SK-MEL-5 (cell line): ENCODE data around the genes PFKFB3 and ITIH5.

RAMPAGE:
- cytosol, long total RNA = no peak
- long total RNA = no peak
- nucleus, long total RNA = no peak
Observed at GRCh38 chr10:6108373-6108812, 19.6 kb downstream of the RBM17 start.

GRCh38 chr10:6109938-6110327 lies 21.1 kb downstream of the RBM17 start:
RAMPAGE:
- cytosol, long total RNA = no peak
- long total RNA = no peak
- nucleus, long total RNA = no peak

DNA sequence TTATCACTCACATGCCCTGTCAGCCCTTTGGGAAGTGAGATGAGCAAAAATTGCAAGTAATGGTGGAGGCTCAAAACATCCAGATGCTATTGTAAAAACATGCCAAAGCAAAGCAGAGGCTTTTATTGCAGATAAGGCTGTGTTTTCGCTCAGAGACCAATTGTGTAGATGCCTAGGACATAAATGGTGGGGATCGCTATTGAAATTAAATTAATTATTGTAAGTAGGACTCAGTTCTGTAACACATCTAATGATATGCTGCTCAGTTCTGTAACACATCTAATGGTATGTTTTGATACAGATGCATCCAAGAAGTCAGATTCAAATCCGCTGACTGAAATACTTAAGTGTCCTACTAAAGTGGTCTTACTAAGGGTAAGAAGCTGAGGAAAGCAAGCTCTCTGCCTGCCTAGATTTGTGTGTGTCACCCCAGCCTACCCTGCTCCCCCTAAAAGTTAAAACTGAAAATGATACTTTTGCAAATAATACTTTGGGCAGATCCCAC lies 24.4 kb downstream of the RBM17 start:
RAMPAGE:
- cytosol, long total RNA = no peak
- long total RNA = no peak
- nucleus, long total RNA = no peak

GRCh38 chr10:6114612-6115267 lies 25.9 kb downstream of the RBM17 start:
RAMPAGE:
- cytosol, long total RNA = no peak
- long total RNA = no peak
- nucleus, long total RNA = no peak

DNA sequence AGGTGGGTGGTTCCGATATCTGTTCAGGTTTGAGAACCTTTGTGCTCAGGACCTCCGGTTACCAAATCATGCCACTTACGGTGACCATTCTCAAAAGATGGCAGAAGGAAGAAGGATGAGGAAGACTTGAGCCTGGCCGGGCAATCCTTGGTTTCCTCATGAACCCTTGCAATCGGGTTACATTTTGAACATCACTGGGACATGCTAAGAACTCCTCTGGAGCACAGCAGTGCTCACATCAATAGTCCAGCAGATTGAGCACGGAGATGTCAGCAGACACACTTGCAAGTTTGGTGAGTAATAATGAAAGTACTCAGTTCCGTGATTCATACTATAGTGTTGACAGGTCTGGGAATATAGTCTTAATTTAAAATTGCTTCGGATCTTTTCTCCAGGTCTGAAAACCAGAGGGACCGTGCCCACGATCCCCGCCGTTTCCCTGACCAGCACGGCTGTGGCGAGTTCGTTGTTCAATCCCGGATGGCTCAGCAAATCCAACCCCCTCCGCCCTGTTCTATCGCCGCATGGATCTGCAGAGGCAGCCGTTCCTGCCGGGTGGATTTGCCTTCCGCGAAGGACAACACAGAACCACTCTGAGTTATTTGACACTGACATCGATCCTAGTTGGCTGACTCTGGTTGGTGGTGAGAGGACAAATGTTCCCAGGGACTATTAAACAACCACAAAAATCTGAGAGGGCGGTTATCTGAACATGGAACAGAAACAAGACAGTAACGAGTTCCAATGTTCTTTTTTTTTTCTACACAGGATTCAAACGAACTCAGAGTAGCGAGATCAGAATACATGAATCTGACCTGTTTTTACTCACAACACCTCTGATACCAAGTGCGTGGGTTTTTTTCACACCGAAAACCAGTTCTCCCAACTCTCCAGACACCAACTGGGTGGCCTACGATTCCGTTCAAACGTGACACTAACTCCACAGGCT lies 52.5 kb downstream of the RBM17 start:
RAMPAGE:
- cytosol, long total RNA = no peak
- long total RNA = no peak
- nucleus, long total RNA = no peak

DNA sequence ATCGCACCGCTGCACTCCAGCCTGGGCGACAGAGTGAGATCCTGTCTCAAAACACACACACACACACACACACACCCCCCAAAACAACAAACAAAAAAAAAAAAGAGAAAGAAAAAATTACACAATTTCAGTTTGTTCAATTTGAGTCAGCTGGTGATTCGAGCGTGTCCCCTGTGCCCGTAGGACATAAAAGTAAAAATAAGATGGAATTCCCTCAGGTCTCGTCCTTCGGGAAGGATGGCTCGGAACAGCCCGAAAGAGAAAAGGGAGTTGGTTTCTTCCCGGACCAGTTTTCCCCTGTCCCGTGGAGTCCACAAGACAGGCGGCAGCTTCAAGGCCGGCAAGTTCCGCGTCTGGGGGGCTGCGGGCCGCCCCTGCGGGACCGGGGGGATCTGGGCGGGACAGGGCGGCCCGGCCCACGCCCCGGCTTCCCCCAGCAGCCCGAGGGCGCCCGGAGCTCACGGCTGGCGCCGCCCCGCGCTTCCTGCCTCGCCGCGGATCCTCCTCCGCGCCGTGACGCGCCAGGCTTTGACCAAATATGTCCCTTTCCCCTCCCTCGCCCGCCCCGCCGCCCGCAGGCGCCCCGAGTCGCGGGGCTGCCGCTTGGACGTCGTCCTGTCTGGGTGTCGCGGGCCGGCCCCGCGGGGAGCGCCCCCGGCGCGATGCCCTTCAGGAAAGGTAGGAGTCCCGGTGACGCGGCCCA lies 55.7 kb downstream of the RBM17 start:
RAMPAGE:
- cytosol, long total RNA = no peak
- long total RNA = no peak
- nucleus, long total RNA = no peak

RAMPAGE:
- cytosol, long total RNA = no peak
- long total RNA = no peak
- nucleus, long total RNA = no peak
Observed at GRCh38 chr10:6175156-6176179, 27.3 kb upstream of the PFKFB3 start.

GRCh38 chr10:6182182-6183032 lies 20.3 kb upstream of the PFKFB3 start:
RAMPAGE:
- cytosol, long total RNA = no peak
- long total RNA = no peak
- nucleus, long total RNA = no peak

DNA sequence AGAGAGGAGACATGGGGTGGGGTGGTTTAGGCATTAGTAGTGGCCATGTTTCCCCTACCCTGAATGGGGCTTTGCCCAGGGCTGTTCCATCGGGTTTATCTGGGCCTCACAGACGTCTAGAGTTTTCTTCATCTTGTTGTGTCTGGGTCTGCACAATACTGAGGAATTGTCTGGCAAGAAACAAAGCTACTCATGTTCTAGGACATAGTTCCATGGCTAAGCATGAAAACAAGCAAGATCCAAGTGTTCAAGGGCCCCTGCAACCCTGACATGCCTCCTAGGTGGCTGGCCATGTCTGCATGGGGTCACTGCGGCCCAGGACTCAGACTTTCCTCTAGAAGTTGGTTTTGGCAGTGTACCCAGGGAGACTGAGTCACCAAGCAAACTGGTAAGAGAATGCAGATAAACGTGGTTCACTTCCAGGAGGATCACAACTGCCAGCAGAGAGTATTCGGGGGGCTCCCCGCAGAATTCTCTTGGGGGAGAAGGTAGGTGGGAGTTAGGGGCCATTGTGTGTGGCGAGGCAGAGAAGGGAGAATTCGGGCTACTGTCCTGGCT lies 7.4 kb upstream of the PFKFB3 start:
RAMPAGE:
- cytosol, long total RNA = no peak
- long total RNA = no peak
- nucleus, long total RNA = no peak

RAMPAGE:
- cytosol, long total RNA = no peak
- long total RNA = no peak
- nucleus, long total RNA = no peak
Observed at GRCh38 chr10:6202559-6203465, at the start of gene PFKFB3. PFKFB3 (plus strand) TSS chr10:6202932.

DNA sequence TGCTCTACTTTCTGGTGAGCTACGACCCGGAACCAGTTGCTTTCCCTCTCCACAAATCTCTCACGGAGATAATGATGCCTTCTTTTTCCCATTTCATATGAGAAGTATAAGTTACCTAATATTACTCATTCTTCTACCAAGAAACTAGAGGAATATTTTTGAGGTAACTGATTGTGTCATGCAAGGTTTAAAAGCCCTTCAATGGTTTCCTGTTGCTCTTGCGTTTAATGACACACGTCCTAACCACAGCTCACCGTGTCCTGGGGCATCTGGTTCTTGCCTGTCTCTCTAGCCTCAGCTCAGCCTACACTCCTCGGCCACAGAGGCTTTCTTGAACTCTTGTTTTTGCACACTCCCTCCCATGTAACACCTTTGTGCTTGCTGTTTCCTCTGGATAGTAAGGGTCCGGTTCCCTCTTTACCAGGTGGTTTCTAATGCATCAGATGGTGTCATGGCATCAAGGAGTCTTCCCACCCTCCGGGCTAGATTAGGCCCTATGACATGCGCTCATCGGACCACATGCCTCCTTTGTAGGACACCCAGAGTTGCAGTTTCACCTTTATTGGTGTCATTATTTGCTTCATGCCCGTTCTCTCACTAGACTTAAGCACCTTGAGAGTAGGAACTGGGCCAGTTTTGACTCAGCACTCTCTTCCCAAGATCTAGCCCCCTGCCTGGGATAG lies 67.6 kb downstream of the PFKFB3 start:
RAMPAGE:
- cytosol, long total RNA = no peak
- long total RNA = no peak
- nucleus, long total RNA = no peak

DNA sequence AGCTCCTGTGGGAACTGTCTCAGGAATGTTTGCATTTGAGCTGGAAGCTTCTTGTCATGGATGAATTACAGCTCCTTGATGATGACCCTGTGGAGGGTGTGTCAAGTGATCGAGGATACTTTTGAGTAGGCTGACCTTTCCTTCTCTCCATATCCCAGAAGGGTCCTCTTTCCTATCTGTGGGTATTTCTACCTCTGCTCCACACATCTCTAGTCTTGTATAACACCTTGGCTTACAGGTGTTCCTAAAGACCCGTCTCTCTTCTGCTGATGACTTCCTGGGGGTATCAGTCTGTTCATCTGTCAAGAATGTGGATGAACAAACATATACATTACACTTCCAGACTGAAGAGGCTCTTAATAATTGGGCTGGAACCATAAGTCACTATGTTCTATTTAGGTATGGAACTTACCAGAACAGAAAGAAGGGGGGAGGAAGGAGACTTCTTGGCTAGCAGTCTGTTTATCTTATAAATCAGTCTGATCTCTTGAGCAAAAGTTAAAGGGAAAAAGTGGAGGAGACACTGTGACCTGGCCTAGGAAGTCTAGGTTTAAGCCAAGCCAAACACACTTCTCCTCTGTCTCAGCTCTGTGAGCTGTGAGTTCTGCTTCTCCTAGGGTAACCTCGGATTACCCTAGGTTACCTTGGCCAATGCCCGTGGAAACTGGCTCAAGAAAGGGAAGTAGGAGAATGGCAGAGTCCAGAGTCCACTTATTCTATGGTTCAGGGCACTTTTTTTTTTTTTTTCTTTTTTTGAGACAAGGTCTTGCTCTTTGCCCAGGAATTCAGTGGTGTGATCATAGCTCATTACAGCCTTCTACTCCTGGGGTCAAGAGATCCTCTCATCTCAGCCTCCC lies 95.1 kb downstream of the PFKFB3 start:
RAMPAGE:
- cytosol, long total RNA = no peak
- long total RNA = no peak
- nucleus, long total RNA = no peak

GRCh38 chr10:6354095-6354868 lies 151.6 kb downstream of the PFKFB3 start:
RAMPAGE:
- cytosol, long total RNA = no peak
- long total RNA = no peak
- nucleus, long total RNA = no peak

DNA sequence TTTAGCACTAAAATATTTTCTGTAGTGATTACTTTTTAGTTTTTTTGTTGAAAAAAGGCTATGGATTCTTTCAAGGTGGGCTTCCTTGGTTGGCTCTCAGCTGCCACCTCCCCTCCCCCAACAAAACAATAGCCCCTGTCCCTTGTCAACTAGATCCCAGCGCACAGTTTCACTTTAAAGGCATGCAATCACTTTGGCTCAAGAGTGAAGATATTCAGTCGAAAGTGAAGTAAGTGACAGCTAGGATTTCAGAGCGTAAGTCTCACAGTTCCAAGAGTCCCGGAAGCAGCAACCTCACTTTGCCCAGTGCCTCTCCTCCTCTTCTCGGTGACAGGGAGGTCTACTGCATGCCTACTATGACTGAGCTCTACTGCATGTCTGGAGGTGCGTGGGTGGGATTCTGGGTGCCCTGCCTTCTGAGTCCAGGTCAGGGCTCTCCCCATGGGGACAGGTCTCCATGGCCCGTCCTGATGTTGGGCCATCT lies 17.1 kb downstream of the PRKCQ start:
RAMPAGE:
- cytosol, long total RNA = no peak
- long total RNA = no peak
- nucleus, long total RNA = no peak

GRCh38 chr10:6579125-6579811 lies 808 bp downstream of the PRKCQ start:
RAMPAGE:
- cytosol, long total RNA = no peak
- long total RNA = no peak
- nucleus, long total RNA = no peak

DNA sequence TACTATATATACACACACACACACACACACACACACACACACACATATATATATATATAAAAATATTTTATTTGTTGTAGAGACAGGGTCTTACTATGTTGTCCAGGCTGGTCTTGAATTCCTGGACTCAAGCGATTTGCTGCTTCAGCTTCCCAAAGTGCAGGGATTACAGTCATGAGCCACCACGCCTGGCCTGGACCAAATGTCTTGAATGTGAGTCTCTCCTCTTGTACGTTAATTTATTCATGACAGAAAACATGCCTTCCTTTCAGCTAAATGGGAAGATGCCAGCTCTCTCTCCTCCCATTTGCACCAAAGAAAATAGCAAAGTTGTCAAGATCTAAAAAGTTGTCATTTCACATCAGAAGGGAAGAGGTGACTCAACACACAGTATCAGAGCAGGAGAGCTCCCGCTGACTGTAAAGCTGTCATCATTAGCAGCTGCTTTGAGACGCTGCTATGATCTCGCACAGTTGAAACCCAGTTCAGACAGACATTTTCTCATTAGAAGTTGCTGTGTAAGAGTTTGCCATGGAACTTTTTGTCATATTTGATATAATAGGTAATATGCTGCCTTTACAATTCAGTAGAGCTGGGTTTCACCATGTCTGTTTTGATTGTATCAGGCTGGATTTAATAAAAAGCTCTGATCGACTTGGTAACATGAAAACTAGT lies 224.3 kb downstream of the SFMBT2 start:
RAMPAGE:
- cytosol, long total RNA = no peak
- long total RNA = no peak
- nucleus, long total RNA = no peak

DNA sequence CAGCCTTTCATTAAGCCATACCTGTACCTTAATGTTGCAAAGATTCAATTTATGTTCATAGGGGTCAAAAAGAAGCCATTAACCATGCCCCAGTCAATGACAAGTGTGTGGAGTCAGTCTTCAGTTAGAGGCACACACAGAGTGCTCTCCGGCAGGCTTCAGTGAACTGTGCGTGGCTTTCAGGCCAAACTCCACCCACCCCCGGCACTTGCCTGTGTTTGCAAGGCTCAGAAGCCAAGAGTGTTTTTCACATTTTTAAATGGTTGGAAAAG lies 104.8 kb downstream of the SFMBT2 start:
RAMPAGE:
- cytosol, long total RNA = no peak
- long total RNA = no peak
- nucleus, long total RNA = no peak

RAMPAGE:
- cytosol, long total RNA = no peak
- long total RNA = no peak
- nucleus, long total RNA = no peak
Observed at GRCh38 chr10:7417847-7418189, 7.0 kb upstream of the SFMBT2 start.

DNA sequence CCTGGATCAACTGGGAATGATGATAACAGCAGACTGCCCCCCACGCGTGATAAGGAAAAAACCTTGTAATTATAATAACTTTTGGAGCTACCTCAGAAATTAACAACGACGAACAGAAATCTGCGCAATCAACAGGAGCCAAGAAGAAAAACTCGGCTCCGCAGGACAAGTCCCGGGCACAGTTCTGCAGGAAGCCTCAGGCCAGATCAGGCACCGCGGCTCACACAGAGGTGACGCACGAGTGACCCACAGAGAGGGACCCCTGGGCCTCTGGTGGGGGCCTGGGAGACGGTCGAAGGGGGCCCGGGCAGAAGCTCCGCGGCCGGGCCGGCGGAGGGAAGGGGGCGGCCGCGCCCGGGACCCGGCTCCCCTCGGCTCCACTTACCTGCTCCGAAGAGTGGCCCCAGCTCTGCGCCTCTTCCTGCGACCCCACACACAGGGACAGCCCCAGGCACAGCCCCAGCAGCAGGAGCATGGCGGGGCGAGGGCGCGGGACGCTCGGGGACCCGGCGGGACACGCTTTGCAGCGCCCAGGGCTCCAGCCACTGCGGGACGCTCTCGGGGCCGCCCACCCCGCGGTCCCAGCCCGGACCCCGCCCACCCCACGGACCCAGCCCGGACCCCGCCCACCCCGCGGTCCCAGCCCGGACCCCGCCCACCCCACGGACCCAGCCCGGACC lies at the start of gene ITIH5:
ITIH5 (minus strand) TSS at position 549 of the 680 bp plus-strand sequence.
RAMPAGE:
- cytosol, long total RNA = start-site peak on the minus strand centred at position 550 of the sequence, 78 bp wide, 486 and 299 reads in 2 replicates
- long total RNA = start-site peak on the minus strand centred at position 522 of the sequence, 66 bp wide, 201 and 179 reads in 2 replicates
- nucleus, long total RNA = start-site peak on the minus strand centred at position 550 of the sequence, 78 bp wide, 113 and 47 reads in 2 replicates

DNA sequence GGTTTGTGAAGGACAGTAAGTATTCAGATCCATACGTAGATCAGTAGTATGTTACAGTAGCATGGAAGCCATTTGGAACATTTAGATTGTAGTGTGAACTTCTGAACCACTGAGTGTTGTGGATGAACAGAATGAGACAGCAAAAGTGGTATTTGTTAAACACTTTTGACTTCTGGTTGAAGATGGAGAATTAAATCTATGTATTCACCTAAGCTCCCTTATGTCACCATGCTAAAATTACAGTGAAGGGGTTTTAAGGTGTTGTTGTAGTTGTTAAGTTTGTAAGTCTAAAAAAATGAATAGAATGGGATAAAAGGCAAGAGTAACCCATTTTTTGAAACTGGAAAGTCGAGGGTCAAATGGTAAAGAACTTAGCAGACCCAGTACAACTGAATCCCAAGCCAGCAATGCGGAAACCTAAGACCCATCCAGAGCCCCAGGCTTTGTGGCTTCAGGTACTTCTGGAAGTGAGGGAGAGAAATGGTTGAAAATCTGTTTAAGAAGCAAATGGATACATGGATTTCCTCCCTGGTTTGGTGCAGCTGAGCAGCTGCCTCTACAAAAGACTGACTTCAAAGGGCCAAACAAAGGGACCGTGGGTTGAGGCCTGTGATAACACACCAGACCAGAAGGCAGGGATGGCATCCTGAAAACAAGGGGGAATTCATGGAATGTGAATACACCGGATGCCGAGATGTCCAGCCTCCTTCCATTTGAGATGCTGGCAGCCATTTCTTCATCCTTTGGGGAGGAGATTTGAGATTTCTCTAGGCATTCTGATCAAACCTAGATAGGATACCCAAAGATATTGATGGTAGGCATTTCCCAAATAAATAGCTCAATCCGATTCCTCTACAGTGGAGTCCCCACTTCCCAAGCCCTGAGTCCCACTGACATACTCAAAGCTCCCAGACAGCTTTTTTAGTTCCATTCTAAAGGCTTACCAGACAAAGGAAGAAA lies 36.7 kb downstream of the TAF3 start:
RAMPAGE:
- cytosol, long total RNA = no peak
- long total RNA = no peak
- nucleus, long total RNA = no peak